Gallbladder (tissue), 1 donor: Measurements from ENCODE around the genes ZNF330 and GAB1.

- PRO-cap = bidirectional peak, plus-strand start at chr4:140152138, minus-strand start at chr4:140151516; bidirectional peak, plus-strand start at chr4:140152468, minus-strand start at chr4:140152350
These were observed 2.0 kb downstream of the MAML3 start for GRCh38 chr4:140151723-140152724.

DNA sequence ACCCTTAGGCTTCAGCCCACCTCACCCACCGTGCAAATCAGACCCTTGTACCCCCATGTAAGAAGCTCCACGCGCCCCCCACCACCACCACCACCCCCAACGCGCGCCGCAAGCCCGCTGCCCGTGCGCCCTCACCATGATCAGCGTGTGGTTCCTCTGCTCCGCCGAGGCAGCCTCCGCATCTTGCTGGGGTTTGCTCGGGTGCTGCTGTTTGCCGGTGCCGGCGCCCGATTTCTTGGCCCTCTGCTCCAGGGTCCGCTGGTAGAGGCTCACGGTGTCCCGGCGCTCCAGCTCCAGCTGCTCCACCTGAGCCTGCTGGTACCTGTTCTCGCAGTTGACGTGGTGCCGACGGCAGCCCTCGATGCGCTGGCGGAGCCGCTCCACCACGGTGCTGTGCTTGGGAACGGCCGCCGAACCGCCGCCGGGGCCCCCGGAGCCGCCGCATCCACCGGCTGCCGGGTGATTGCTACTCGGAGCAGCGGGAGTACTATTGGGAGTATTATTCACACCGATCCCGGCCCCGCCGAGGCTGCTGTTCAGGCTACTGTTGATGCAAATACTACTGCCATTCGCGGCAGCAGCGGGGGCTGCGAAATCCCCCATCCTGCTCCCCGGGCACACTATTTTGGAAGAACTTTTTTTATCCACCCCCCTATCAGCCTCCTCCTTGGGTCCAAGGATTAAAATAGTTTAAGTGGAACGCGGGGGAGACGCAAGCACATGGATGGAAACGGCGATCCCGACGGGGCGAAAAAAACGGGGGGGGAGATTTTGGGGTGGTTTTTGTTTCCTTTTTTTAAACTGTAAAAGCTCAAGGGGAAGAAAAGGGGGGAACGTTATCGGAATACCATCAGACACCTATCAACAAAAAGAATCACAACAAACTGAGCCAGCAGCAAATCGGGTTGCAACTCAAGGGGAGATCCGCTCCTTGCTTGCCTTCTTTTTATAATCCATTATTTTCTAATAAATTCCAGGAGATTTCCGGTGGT lies 963 bp downstream of the MAML3 start:
- PRO-cap = bidirectional peak, plus-strand start at position 333 of the sequence, minus-strand start at position 330 of the sequence

DNA sequence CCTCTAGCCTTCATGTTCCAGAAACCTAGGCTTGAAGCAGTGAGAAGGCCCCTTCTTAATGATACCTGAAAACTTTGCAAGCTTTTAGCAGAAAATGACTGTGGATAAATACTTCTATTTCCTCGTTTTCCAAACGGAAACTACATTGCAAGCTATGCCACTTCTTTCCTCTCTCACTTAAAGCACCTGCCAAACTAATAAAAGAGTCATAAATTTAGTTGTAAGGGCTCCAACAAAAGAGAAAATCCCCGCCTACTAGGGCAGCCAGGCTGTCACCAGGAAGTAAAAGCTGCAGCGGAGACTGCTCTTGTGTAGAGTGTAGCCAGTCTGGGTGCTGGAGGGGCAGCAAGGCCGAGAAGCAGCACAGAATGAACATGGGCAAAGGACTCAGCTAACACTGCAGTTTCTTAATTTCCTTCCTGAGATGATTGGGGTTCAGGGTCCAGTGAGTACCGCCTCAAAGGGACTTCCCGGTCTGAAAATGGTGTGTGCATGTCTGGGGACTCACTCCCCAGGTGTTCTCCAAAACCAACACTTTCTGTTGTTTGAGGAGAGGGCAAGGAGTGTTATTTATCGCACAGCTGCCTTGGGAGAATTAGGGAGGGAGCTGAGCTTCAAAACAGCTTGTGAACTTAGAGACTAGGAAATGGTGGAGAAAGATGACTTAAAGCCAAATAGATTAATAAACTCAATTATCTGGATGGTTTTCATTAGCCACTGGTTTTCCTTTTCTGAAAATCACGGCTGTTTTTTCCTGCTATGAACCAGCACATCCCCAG lies 89.4 kb upstream of the MAML3 start:
- PRO-cap = unidirectional peak, plus-strand start at position 314 of the sequence

DNA sequence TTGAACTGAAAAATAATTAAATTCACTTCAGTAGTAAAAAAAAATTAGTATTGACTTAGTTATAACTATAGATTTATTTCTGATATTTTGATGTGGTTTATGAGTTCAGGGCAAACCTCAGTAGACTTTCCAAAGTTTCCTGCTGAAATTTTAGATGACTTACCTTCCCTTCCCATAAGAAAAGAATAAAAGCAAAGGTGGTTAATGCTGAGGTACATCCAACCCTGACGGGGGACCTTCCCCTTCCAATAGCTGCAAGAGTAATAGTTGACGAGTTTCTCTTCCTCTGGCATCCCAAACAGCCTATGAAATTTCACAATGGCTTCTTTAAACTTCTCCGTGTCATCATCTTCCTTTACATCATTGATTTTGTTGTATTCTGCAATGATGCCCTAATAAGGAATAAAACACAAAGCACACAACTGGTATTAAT lies 76.7 kb downstream of the TBC1D9 start:
- PRO-cap = no peak

GRCh38 chr4:140719471-140720133 lies 36.6 kb downstream of the TBC1D9 start:
- PRO-cap = no peak

- PRO-cap = no peak
These were observed 139.2 kb downstream of the RNF150 start for GRCh38 chr4:140994055-140994404.

DNA sequence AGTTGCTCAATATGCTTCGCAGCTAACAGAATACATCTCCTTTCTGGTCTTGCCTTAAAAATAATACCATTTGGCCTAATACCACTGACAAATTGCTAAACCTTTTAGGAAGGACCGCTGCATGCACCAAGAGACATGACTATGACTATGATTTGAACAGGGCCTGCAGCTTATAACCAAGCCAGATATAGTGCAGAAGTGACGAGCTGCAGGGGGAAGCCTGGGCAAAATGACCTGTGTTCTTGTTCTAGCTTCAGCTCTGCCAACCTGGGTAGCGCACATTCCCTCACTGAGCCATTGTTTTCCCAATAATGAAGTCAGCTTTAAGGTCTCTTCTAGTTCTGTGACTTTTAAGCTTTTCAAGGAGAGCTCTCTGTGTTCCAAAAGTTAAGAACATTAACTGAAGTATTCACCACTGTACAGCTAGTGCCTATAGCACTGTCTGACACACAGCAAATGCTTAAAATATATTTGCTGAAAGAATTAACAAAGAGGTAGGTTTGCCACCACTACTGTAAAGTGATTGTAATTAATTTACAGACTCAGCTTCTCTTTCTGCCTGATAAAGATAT lies 130.7 kb downstream of the RNF150 start:
- PRO-cap = no peak

DNA sequence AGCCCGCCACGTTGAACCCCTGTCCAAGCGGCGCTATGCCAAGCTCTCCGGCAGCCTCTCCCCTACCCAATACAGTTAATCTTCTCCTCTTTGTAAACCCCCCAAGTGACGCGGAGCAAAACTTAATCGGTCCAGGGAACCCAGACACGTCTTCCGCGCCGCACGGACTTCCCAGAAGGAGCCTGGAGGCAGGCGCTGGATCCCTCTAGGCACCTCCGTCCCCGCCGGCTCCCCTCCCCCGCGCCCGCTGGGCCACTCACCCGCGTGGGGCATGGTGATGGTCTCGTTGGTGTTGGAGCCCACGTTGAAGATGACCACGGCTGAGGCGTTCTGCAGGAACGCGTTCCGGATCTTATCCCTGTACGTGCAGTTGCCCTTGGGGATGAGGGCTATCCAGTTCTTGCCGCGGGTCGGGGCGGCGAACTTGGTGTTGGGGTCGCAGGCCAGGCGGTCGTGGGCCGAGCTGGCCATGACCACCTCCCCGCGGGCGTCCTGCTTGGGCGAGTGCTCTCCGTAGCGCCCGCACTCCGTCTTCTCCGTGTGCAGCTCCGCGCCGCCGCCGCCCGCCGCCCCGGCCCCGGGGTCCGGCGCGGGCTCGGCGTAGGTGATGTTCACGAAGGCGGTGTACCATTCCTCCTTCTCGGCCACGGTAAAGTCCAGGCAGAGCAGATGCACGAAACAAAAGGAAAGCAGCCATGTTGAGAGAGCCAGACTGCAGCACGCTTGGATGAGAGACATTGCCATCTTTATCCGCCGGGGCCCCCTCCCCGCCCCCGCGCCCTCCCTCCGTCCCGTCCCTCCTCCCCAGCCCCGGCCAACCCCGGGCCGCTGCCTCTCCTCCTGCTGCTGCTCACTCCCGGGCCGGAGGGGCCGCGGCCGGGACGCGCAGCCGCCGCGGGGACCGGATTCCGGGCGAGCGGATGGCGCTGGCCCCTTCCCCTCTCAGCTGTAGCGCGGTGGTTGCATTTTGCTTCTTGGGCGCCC lies 912 bp downstream of the RNF150 start:
- PRO-cap = bidirectional peak, plus-strand start at position 174 of the sequence, minus-strand start at position 182 of the sequence; bidirectional peak, plus-strand start at position 853 of the sequence, minus-strand start at position 739 of the sequence

- PRO-cap = no peak
These were observed 20.9 kb upstream of the RNF150 start for GRCh38 chr4:141153980-141154752.

DNA sequence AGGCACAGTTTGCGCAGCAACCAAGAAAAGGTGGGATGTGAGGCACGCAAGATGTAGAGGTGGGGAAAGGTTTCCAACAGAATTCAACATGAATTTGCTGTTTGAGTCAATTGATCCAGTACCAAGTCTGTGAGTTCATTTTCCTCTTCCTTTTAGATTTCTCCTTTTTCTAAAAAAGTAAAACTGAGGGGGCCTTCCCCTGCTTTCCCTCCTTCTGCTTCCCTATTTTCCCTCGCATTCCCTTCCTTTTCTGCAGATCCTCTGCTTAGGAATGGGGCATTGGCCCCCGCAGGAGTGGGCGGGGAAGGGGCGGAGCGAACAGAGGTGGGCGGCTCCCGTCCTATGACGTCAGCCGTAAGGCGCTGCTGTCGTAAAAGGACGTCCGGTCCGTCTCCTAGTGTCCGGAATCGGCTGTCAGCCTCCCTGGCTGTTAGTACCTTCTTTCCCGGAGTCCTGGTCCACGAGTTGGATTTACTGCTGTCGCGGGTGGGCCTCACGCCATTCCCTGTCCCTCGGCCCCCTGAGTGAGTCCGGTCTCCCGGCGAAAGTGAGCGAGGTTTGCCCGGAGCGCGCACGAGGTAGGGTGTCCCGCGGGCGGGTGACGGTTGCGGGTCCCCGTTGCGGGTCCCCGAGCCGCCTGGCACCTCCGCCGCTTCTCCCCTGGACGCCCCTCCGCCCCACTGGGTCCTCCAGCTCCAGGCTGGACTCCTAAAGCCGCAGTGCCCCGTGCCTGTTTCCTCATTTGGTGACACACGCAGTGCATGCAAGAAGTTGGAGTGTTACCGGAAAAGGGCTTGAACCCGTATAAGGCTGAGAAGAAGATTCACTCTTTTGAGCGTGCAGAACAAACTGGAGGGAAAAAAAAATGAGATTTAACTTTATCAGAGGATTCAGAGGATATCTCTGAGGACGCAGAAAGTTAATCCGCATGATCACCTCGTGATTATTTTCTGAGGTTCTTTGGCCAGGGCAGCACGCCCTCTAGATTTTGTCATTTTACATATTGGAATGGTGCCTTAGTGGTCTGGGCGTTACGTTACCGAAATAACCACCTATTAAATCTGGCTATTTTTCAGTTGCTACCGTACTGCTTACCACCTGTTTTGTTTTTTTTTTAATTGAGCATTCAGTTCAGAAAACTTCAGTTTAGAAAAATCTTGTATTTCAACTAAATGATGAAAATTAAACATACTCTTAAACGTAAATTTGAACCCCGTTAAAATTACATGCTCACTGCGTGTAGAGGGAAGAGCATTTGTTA lies at the start of gene ZNF330:
Gene ZNF330, plus strand, starts transcription at position 365 of the 1,261 bp plus-strand sequence.
- PRO-cap = bidirectional peak, plus-strand start at position 373 of the sequence, minus-strand start at position 267 of the sequence; unidirectional peak, minus-strand start at position 682 of the sequence

- PRO-cap = no peak
These were observed 112.9 kb downstream of the ZNF330 start for GRCh38 chr4:141333425-141334234.

GRCh38 chr4:141646968-141647560 lies 10.7 kb downstream of the IL15 start:
- PRO-cap = no peak

- PRO-cap = bidirectional peak, plus-strand start at chr4:143336212, minus-strand start at chr4:143336321; bidirectional peak, plus-strand start at chr4:143336876, minus-strand start at chr4:143336653
These were observed 602 bp upstream of the GAB1 start for GRCh38 chr4:143335827-143336720.

- PRO-cap = bidirectional peak, plus-strand start at chr4:143336876, minus-strand start at chr4:143336653; bidirectional peak, plus-strand start at chr4:143337305, minus-strand start at chr4:143337127
These were observed at the start of gene GAB1 for GRCh38 chr4:143336721-143337516. Gene GAB1 (plus strand): TSS chr4:143336876.

DNA sequence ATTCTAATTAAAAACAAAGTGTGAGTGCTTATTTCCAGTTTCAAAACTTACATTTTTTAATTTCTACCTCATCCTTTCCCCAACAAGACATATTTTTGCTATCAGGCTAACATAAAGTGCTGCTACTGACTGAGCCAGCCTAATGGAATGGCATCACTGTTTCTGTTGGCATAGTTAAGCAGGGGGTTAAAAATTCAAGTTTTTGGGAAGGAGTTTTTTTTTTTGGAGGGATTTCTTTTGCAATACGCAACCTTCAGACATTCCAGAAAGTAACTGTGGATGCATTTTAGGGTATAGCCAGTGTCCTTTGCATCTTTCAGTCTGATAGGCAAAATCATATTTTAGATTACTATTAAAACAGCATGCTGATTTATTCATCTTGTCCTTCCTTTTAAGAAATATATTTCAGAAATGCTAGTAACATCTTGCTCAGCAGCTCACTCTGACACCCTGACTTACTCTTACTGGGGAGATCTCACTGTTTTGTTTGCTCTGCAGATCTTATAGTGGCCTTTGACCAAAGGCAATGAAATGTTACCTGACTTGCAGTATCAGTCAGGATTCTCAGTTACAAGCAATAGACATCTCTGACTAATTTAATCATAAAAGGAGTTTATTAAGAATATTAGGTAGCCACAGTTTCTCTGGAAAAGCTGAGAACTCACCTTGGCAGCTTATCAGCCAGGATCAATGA lies 24.4 kb downstream of the GAB1 start:
- PRO-cap = no peak

GRCh38 chr4:143402479-143403208 lies 66.0 kb downstream of the GAB1 start:
- PRO-cap = no peak

DNA sequence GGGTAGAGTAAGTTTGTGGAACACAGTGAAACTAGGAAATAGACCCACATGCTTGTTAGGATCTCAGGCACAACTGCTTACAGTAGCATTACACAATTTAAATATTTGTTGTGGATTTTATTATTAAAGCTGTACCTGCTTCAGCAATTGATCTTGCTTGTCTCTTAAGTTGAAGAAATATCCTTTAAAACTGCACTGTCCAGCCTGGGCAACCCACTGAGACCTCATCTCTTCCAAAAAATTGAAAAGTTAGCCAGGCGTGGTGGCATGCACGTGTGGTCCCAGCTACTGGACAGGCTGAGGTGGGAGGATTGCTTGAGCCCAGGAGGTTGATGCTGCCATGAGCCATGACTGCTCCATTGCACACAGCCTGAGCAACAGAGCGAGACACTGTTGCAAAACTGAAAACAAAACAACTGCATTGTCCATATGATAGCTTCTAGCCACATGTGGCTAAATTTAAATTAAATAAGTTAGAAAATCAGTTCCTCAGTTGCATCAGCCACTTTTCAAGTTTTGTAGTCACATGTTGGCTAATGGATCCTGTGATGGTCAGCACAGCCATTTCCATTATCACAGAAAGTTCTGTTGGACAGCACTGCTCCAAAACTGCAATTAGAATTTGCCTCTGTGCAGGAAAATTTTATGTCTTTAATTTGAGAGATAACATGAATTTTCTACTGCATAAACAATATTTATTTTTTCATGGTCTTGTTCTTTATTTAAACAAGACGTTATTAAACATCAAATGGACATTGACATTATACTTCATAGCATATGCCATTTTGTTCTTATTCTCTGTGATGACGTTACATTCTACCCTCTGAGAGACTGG lies 67.9 kb downstream of the GAB1 start:
- PRO-cap = no peak

- PRO-cap = no peak
These were observed 83.6 kb downstream of the GAB1 start for GRCh38 chr4:143420244-143420643.

- PRO-cap = bidirectional peak, plus-strand start at chr4:143513529, minus-strand start at chr4:143513381
These were observed 410 bp upstream of the SMARCA5 start for GRCh38 chr4:143513178-143513405.

- PRO-cap = no peak
These were observed 34.5 kb downstream of the SMARCA5 start for GRCh38 chr4:143547833-143548471.